ENCODE results near the genes TAGLN and SCN2B.

DNA sequence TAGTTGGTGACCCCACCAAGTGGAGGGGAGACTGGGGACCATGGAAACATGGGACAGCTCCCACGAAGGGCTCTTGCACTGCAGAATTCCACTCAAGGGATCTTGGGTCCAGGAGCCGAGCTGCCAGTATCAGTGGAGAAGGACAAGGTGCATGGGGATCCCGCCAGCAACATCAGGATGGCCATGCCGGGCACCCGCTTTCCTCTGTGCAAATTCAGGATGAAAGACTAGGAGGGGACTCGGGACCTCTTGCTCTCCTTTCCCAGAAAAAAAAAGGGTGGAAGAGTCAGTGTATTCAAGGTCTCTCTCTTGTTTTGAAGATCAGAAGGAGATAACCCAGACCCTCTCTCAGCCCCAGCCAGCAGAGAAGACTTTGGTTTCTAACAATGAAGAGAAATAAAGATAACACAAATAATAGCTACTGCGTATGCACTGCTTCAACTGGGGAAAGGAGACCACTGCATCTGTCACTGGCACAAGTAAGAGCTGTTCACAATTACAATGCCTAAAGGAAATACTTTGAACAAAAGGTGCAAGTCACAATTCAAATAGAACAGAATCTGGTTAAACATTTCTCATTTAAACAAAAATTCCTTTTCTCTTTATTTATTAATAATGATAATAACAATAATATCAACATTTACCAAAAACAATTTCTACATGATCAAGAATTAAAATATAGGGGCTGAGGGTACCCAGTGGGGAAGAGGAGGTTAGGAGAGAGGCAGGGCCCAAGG is 6.5 kb upstream of the APOA1 start:
- PRO-cap, result no peak

GRCh38 chr11:116853272-116854317 is 16.2 kb upstream of the APOA1 start:
- PRO-cap, result no peak

GRCh38 chr11:116927014-116927761 is 89.8 kb upstream of the APOA1 start:
- PRO-cap, result no peak

DNA sequence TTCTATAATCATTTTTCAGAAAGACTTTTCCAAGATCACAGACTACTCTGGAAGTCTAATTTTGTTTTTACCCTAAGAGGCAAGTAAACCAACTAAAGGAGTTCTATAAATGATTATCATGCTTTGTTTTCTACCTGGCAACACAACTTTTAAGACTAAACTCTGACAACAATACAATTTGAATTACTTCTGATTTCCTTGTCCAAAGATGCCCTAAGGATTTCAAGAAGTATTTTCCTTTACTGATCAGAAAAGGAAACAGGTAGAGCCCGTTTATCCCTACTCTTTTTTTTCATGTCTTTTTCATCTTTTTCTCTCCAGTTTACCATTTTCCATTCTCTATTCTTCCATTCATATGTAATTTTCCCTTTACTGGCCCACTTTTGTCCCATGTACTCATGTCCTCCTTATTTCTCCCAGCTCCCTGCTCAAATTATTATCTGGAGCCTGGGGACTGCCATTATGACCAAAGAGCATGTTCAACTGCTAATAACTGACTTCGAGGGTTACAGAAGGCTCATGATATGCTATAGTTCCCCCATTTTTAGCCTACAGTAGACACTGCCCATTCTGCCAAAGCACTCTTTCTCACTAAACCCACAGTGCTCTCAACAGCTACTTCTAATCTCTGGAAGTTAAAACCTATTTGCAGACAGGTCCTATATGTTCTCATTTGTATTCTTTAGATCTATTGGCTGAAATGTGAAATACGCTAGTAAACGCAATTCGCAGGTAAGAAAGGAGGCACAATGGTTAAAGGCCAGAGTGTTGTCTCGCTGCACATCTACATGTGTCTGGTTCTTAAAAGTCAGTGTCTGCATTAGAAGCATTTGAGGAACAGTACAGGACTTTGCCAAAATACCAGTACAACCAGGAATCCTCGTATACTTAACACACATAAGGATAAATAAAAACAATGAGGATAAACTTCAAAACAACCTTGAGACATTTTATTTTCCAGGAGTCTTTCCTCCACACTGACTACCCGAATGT is 56.3 kb downstream of the SIK3 start:
- PRO-cap, result no peak

GRCh38 chr11:117091986-117092842 is 6.0 kb downstream of the SIK3 start:
- PRO-cap, result no peak

DNA sequence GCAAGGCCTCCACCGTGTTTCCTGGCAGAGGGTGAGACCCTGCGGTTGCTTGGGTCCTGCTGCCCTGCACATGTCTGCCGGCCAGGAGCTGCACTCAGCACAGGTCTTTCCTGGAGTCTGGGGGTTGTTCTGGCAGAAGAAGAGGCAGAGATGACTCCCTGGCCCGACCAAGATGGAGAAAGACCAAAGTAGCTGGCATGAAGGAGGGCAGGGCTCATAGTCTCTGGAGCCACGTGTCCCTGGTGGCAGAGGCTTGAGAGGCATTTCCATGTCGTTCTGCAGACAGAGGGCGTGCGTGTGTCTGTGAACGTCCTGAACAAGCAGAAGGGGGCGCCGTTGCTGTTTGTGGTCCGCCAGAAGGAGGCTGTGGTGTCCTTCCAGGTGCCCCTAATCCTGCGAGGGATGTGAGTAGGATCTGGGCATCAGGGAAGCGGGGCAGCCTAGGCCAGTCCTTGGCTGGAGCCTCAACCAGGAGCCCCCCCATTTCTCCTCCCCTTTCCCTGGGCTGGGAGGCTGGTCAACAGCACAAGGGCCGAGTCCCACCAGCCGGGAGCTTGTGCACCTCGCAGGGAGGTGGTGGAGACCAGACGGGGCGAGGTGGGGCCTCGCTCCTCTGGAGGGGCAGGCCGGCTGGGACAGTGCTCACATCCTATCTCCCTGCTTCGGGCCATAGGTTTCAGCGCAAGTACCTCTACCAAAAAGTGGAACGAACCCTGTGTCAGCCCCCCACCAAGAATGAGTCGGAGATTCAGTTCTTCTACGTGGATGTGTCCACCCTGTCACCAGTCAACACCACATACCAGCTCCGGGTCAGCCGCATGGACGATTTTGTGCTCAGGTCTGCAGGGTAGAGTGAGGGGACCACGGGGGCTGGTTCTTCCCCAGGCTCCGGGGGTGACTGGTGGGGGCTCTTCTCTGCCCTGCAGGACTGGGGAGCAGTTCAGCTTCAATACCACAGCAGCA is 2.9 kb downstream of the SIDT2 start:
- PRO-cap, result no peak

DNA sequence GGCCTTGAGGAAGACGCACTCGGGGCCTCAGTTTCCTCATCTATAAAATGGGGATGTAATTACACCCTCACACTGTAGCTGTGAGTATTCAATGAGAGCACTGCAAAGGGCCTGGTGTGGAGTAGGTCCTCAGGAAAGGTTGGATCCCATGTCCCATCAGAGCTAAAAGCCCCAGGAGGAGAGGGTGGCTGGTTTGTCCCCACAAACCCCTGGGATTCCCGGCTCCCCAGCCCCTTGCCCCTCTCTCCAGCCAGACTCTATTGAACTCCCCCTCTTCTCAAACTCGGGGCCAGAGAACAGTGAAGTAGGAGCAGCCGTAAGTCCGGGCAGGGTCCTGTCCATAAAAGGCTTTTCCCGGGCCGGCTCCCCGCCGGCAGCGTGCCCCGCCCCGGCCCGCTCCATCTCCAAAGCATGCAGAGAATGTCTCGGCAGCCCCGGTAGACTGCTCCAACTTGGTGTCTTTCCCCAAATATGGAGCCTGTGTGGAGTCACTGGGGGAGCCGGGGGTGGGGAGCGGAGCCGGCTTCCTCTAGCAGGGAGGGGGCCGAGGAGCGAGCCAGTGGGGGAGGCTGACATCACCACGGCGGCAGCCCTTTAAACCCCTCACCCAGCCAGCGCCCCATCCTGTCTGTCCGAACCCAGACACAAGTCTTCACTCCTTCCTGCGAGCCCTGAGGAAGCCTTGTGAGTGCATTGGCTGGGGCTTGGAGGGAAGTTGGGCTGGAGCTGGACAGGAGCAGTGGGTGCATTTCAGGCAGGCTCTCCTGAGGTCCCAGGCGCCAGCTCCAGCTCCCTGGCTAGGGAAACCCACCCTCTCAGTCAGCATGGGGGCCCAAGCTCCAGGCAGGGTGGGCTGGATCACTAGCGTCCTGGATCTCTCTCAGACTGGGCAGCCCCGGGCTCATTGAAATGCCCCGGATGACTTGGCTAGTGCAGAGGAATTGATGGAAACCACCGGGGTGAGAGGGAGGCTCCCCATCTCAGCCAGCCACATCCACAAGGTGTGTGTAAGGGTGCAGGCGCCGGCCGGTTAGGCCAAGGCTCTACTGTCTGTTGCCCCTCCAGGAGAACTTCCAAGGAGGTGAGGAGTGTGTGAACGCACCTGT is at the start of gene TAGLN:
TAGLN (plus strand) TSS at position 622 of the 1,106 bp plus-strand sequence.
- PRO-cap, result bidirectional peak, plus-strand start at position 622 of the sequence, minus-strand start at position 259 of the sequence

DNA sequence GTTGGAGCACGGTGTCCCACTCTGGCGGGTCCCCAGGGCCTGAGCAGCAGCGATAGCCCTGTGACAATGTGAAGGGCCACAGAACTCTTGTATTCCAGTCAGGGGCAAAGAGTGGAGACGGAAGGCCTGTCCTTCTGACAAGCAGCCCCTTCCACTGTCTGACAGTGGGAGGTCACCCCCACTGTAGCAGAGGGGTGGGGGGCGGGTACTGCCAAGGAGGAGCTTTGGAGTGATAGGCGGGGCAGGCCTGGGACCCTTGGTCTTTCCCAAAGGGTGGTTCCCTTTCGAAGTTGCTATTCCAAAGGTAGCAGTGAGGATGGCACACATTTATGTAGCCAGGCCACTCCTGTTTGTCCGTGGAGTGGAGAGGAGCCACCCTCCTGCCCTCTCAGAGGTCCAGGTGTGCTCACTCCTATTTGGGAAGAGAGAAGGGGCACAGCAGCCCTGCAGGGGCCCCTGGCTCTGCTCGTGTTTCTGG is 724 bp downstream of the TAGLN start:
- PRO-cap, result bidirectional peak, plus-strand start at position 349 of the sequence, minus-strand start at position 156 of the sequence

GRCh38 chr11:117203733-117203930 is 4.5 kb downstream of the TAGLN start:
- PRO-cap, result no peak

GRCh38 chr11:117206661-117207349 is 7.6 kb downstream of the TAGLN start:
- PRO-cap, result no peak

- PRO-cap, result no peak
Measured at GRCh38 chr11:117309113-117309742, 6.8 kb downstream of the BACE1 start.

DNA sequence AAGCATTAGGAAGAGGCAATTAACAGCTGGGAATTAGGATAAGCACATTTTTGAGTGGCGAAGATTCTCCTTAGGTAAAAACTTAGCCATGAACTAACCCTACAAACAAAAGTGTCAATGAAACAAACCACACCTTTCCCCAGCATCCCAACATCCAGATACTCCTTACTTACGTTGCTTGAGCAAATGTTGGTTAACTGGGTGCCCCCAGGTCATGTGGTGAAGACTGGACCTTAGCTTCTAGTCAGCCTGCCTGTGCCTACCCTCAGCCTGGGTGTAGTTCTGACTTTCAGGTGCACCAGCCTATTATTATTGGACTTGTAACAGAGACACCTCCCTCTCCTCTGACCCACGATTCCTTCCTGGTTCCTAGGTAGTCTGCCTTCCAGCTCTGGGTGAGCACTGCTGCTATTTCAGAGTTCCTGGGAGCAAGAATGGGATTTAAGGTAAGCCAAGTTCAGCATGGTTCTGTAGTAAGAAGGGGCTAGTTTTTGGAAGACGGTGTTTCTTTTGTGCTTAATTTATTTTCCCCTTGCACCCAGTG is 138.3 kb downstream of the DSCAML1 start:
- PRO-cap, result no peak

- PRO-cap, result no peak
Measured at GRCh38 chr11:117684562-117685109, 112.4 kb downstream of the DSCAML1 start.

- PRO-cap, result bidirectional peak, plus-strand start at chr11:117817621, minus-strand start at chr11:117817475
Measured at GRCh38 chr11:117817222-117817929, 7.2 kb downstream of the FXYD2 start.

- PRO-cap, result no peak
Measured at GRCh38 chr11:117827775-117828516, 3.4 kb upstream of the FXYD2 start.

DNA sequence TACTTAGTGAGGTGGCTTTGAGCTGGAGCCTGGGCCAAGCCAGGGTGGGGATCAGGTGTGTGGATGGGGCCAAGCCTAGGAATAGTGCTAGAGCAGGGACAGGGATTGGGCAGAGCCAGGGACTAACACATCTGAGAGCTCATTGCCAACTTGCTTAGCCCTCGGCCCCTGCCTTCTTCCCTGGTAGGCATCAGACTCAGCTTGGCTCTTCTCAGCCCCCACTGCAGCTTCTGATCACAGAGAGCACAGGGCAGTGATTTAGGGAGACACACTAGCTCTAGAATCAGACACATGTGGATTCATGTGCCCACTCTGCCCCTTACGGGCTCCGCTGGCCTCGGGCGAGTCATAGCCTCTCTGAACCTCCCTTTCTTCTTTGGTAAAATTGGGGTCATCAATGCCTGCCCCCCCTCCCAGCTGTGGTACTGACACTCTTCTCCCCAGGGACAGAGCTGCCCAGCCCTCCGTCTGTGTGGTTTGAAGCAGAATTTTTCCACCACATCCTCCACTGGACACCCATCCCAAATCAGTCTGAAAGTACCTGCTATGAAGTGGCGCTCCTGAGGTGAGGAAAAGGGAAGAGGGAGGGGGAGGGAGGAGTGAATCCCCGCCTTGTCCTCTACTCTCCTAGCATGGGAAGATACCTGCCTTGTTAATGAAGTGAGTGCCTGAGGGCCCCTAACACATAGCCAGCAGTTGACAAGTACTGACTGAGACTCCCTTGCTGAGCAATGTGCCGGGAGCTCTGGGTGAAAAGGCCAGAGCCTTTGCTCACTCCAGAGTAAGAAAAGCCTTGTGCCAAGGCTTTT is 1.9 kb downstream of the IL10RA start:
- PRO-cap, result no peak

DNA sequence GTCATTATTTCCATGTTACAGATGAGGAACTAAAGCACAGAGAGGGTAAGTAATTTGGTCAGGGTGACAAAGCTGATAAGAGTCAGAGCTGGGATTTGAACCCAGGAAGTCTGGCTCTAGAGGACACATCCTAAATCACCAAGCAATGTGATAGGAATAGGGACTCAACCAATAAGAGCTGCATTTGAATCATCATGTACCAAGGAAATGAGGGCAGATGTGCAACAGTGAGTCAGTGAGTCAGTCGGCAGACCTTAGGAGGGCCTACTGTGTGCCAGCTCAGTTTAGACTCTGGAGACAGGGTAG is 11.1 kb downstream of the IL10RA start:
- PRO-cap, result no peak

- PRO-cap, result no peak
Measured at GRCh38 chr11:118003461-118004137, 17.4 kb downstream of the IL10RA start.

DNA sequence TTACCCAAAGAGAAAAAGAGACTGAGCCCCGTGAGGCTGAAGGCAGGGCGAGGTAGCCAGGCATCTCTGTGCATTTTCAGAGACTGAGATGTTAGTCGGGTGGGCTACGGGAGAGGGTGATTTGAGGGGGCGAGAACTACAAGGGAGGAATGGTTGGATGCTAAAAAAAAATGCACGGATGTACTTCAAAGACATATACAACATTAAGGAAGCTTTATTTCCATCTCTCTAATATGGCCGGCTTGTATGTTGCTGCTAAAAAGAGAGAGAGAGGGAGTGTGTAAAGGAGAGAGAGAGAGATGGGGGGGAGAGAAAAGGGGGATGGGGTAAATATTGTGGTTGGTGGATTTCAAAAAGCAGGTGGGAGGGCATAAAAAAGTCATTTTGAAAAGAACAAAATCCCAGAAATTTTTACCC is at the start of gene SCN2B:
SCN2B (minus strand) TSS at position 282 of the 417 bp plus-strand sequence.
- PRO-cap, result no peak

DNA sequence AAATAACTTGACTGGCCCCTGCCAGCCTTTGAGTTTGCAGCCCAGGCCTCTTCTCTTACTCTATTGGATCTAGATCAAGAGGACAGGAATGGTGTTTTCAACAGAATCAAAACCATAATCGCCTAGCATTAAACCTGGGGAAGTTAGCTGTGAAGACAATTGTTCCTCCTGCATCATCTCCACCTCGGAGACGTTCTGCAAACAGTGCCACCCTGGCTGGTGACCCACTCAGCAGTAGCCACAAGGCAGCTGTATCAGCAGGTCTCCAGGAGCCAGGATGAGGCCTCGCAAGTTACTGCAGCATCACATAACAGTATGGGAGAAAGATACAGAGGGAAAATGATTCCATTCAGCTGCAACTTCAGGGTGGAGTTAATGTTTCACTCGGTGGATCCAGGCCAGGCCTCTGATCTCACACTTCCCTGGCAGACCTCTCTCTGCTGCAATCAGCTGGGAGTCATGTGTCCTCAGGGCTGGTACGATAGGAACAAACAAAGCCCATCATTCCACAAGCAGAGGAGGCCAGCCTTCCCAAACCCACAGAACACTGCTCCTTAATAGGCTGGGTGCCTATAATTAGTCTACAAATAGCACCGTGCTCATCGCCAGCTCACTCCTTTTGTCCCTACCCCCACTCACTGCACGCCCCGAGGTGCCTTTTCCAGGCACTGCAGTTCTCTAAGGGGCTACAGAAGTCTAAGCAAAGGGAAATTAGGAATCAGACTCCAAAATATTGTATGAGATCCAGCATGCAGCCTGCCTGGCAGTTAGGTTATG is 18.7 kb upstream of the SCN2B start:
- PRO-cap, result no peak